Endodermal cell (in vitro differentiated cells): ENCODE measurements around a stretch of chr6.

DNA sequence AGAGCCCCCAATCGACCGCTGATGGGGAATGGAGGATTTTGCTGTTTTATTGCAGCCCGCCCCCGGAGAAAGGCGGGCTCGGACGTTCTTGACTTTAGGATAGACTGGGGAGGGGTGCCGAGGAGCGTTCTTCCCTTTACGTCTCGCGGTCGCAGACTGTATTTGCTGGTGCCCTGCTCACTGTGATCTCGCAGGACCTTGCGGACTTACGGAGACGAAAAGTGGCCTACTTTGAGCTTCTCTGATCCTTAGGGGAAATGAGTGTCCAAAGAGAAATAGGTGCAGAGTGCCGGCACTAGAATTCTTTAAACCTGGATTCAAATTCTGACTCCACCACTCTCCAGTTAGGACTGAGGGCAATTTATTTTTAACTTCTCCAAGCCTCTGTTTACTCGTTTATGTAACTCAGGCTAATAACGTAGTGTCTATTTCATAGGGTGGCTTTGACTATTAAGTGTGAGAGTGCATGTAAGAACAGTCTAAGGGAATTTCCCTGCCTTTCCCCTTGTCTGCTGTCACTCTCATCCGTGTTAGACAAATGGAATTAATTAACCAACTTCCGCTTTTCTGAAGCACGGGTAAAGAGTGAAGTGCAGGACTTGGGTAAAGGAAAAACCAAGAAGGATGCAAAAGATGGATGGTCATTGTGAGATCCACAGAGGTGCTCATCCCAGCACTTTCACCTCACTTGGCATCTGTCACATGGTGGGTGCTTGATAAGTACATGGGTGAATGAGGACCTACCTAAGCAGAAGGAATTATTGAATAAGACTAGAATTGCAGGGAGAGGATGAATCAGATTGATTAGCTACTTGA is 4.2 kb upstream of the ZKSCAN8 start:
- PRO-cap: bidirectional peak, plus-strand start at position 251 of the sequence, minus-strand start at position 106 of the sequence

DNA sequence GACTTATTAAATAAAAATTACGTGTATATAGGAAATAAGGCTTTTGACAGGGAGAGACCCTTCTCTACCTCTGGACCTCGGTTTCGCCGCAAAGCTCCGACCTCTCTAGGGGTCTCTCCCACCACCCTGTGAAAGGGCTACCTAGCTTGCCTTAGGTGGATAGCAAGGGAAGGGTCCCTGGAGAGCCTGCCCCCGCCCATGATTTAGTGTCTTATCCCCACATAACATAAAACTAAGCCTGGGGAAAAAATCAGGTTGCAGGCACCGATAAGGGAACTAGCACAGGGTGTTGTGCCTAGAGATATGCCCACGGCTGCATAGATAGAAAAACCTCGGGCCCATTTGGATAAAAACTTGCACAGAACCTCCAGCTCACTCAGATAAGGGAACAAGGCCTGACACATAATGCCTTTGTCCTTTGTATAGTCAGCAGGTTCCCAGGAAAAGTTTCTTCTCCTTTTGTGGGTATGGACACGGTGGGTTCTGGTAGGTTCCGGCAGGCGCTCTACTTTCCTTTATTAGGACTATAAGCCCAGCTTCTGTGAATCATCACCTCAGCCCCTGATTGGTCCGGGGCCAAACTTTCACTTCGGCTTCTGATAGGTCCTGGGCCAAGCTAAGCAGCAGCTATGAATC is 839 bp downstream of the ZSCAN31 start:
- PRO-cap: bidirectional peak, plus-strand start outside the sequence, minus-strand start at position 507 of the sequence

DNA sequence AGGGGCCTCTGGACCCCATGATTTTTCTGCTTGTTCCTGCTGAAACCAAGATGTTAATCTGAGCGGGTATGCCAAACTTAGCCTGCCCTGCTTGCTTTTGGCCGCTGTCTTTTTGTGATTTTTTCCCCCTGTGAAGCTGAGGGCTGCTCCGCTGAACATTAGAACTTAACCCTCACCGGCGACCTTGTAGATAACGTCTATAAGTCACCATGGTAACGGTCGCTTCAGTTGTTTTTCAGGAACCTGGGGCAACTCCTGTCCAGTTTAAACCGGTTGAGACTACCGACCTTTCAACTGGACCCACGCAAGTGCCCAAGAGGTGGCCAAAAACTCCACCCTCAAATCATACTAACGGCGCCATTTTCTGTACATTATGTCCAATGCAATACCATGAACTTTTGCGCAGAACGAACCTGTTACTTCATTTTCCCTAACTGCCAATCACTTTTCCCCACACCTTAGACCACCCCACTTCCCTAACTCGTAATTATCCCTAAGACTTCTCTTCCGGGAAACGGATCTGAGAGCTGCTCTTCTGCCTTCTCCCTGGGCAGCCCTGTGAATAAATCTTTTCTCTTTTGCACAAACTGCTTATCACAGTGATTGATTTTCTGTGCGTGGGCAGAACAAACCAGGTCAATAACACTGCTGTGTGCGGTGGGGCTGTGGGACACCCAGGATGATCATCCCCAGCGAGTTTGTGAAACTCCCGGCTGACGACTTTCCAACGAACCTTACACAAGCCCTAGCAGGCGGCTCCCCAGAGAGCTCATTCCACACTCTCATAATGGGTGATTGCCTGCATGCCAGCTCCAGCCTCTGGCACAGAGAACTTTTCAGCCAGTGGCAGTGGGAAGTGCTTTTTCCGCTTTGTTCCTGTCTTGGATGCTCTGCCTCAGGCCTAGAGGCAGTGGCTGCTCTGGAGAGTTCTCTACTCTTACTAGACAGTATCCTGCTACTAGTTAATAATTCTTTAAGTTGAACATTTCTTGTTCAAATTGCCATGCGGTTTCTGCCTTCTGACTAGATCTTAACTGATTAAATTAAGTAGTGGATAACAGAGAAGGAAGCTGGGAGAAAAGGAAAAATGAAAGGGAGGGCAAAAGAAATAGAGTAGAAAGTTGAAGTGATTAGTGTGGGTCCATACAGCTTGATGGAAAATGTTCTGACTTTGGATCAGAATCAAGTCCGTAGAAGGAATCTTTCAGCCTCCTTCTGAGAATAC is 28.6 kb downstream of the GPX5 start:
- PRO-cap: no peak

DNA sequence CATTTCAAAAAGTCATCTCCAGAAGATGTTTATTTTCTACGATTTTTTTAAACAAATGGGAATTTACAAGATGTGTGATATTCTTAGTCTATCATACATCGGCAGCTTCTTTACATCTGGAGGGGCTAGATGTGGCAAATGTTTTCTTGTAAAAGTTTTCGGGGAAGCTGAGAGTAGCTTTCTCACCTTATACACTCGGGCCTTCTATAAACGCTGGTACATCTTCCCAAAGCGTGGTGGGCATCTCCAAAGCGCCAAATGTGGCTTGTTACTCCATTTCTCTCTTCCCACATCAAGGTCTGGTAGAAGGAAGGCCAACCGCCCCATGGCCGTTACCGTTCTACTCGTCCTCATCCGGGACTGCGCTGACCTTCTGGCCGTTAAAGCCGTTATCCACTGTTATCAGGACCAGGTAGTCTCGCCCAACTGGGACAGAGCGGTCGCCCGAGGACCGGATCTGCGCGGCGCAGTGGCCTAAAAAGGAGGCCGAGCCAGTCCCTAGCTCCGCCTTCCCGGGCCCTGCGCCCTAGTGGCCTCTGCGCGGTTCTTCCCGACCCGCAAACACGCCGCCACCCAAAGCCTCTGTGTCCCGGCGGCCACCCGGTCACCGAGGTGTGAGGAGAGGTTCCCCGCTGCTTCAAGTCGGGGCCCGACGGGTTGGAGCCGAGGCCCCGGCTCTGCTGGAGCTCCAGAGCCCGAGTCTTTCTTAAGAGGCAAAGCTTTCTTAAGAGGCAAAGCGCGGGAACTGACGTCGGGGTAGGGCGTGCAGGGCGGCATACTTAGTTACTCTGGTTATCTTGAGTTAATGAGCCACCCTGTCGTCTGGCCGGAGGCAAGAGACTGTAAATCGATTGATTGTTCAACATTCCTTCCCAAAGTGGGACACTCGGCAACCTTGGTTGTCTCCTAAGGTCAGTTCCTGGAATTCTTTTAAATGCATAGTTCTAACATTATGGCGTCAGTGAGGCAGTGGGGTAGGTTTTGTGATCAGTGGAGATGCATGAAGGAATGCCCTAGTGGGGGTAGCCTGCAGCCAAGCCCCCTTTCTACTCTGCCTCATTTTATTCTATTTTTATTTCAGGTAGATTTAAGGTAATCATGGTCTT is 29.1 kb upstream of the SCAND3 start:
- PRO-cap: bidirectional peak, plus-strand start at position 734 of the sequence, minus-strand start at position 708 of the sequence; unidirectional peak, minus-strand start at position 790 of the sequence; unidirectional peak, minus-strand start at position 983 of the sequence

DNA sequence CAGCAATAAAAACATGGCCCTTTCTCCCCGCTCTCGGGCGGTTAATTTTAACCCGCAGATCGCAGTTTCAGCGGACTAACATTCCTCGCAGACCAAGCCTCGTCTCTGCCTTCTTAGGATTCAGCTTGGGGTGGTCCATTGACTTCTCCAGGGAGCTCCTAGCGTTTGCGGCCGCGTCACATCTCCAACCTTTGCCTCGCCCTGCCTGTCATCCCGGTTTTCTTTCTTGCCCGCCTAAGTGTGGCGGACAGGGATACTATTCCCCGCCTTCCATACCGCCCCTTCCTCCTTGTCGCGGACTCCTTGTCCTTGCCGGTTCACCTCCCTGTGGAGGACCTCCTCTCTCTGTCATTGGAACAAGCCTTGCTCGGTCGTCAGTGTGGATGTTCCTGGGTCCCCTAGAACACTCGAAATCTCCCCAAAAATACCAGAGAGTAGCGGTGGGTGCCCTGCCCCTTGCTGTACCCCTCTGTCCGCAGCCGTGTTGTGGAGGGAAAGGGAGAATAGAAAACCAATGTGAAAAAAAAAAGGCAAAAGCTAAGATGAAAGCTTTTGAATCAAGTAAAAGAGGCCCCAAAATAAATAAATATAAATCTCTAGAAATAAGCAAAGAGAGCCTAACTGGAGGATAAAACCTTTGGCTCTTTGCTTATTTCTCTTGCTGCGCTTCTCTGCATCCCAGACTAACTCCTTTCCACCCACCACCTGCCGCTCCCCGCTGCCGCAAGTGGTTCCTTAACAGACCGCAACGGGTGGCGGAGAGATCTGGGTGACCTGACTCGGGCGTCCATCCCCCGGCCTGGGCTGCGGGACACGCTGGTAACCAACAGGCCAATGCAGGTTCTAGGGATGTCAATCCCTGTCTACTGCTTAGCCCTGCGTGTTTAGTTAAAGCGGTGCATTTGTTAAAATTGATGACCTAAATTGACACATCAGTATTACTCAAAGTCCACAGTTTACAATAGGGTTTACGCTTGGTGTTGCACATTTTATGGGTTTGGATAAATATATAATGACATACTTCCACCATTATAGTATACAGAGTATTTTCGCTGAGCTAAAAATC is 48.5 kb upstream of the SCAND3 start:
- PRO-cap: bidirectional peak, plus-strand start at position 340 of the sequence, minus-strand start at position 193 of the sequence

GRCh38 chr6:28673570-28674165 is 86.6 kb upstream of the SCAND3 start:
- PRO-cap: unidirectional peak, minus-strand start at chr6:28673870; unidirectional peak, minus-strand start at chr6:28673913

GRCh38 chr6:28720300-28720842 is 133.3 kb upstream of the SCAND3 start:
- PRO-cap: unidirectional peak, plus-strand start at chr6:28720497; unidirectional peak, minus-strand start at chr6:28720710

DNA sequence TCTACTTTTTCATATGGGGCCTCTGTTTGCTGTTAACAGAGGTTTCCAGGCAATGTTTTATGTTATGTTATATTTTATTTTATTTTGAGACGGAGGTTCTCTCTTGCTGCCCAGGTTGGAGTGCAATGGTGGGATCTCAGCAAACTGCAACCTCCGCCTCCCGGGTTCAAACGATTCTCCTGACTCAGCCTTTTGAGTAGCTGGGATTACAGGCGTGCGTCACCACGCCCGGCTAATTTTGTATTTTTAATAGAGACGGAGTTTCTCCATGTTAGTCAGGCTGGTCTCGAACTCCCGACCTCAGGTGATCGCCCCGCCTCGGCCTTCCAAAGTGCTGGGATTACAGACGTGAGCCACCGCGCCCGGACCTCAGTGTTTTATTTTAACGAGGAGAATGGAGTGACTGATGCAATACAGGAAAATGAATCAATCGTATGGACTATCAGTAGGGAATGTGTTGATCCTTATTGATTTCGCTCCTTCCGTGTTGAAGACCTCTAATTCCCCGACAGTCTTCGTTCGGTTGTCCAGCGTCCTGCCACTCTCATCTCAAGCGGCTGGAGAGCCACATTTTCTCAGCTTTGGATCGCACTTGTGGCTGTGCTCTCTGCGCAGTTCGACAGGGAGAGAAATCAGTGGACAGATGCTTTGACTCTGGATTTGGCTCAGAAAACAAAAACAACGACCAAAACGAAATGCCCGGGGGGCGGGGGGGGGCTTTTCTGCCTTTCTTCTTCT is 166.3 kb downstream of the TRIM27 start:
- PRO-cap: bidirectional peak, plus-strand start at position 372 of the sequence, minus-strand start at position 384 of the sequence

GRCh38 chr6:28885285-28885689 is 38.5 kb downstream of the TRIM27 start:
- PRO-cap: no peak

DNA sequence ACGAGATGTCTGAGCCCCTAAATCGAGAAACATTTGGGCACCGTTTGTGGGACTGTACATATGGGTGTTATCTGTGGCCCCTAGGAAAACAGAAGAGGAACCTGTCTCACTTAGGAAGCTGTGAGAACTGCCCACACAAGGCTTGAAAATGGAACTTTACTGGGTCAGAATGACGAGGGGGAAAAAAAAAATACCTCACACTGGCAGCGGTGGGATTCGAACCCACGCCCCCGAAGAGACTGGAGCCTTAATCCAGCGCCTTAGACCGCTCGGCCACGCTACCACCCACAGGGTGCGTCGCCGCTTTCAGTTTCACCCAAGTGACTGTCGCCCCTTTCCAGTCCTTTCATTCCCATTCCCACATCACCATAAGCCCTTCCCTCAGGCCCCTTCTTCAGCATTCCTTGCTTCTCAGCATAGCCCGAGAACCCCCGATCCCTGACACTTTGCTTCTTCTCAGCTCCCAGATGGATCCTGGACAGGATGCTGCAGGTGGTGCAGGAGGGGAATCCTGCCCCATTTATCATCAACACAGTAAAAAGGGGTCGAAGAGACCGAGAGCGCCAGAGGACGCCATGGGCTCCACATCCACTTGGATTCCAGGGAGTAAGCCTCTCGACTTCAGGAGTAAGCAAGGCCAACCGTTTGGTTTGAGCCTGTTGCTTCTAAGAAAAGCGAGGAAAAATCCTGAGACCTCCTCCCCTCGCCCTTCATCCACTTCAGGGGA is 19.8 kb upstream of the TRIM27 start:
- PRO-cap: bidirectional peak, plus-strand start at position 585 of the sequence, minus-strand start at position 287 of the sequence

DNA sequence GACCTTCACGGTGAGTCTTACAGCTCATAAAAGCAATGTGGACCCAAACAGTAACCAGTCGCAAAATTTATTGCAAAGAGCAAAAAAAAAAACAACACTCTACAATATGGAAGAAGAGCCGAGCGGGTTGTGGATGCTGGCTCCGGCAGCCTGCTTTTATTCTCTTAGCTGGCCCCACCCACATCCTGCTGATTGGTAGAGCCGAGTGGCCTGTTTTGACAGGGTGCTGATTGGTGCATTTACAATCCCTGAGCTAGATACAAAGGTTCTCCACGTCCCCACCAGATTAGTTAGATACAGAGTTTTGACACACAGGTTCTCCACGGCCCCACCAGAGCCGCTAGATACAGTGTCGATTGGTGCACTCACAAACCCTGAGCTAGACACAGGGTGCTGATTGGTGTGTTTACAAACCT is 25.4 kb upstream of the TRIM27 start:
- PRO-cap: unidirectional peak, minus-strand start at position 131 of the sequence

- PRO-cap: bidirectional peak, plus-strand start at chr6:28982195, minus-strand start at chr6:28981749
Measured at GRCh38 chr6:28981873-28982536, 23.1 kb downstream of the ZNF311 start.

DNA sequence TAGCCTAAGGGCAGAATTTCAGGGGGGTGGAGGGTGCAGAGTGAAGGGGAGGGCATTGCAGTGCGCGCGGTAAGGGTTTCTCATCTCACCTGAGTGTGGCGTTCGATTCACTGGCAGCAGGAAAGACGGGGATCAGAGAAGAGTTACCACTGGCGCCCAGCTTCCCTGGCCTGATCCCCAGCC is 4.1 kb downstream of the GABBR1 start:
- PRO-cap: no peak

DNA sequence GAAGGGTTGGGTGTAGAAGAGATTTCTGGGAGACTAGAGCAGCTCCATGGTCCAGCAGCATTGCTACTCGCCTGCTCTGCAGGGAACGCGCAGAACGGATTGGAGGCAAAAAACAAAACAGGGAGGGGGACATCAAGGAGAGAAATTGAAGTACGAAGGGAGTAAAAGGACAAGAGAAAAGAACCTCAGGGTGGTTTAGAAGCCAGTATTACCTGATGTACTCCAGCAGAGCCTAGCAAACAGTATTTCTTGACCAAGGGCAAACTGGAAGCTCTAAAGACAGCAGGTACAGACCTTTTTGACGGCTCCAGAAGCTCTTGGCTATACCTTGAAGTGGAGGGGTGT is 615 bp upstream of the GABBR1 start:
- PRO-cap: no peak

DNA sequence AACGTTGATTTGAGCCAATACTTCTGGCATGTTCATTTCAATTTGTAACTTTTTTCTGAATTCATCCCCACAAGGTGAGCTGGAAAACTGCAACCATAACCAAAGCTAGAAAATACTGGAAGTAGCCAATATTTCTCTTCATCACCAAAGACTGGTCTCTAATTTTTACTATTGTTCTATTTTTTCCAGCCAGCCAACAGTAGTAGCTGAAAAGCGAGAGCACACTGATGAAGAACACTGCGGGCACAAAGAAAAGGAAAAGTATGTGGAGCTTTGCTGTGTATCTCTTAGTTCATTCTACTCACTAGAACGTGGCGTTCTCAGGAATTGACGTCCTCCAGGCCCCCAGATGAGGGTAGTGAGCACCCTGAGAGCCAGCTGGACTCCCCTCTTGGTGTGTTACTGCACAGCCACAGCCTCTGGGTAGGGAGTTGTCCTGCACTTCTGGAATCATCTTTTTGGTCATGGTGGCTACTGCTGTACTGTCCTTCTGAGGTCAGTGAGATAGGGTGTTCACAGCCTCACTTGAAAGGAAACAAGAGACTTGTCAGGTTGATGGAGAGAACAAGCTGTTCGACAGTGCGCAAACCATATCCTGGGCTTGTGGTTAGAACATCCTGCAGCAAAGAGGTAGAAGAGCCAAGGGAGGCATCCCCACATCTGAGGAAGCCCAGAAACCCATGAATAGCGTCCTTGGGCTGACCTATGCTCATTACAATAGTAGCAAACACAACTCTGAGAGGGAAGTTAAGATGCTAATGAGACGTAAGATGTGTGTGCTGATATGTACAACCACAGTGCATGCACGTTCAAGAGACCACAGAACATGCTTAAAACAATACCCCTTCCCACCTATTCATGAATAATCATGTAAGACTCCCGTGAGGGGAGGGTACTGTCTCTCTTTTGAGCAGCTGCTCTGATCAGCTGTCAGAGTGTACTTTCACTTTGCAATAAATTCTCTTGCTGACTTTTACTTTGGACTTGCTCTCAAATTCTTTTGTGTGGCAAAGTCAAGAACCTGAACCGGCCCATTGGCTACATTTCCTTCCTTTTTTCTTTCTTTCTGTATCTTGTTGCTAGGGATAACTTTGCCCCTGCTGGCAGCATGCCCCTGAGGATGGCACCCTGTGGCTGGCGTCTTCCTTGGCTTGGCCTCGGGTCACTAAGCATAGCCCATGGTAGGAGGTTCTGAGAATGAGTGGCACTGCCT is 14.6 kb upstream of the HLA-F start:
- PRO-cap: no peak

DNA sequence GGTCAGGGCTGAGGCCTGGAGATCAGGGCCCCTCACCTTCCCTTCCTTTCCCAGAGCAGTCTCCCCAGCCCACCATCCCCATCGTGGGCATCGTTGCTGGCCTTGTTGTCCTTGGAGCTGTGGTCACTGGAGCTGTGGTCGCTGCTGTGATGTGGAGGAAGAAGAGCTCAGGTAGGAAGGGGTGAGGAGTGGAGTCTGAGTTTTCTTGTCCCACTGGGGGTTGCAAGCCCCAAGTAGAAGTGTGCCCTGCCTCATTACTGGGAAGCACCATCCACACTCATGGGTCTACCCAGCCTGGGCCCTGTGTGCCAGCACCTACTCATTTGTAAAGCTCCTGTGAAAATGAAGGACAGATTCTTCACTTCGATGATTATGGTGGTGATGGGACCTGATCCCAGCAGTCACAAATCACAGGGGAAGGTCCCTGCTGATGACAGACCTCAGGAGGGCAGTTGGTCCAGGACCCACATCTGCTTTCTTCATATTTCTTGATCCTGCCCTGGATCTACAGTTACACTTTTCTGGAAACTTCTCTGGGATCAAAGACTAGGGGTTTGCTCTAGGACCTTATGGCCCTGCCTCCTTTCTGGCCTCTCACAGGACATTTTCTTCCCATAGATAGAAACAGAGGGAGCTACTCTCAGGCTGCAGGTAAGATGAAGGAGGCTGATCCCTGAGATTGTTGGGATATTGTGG is 2.3 kb downstream of the HLA-F start:
- PRO-cap: no peak

GRCh38 chr6:29792768-29793142 is 34.9 kb upstream of the HLA-G start:
- PRO-cap: no peak

- PRO-cap: no peak
Measured at GRCh38 chr6:29886265-29886740, 56.0 kb upstream of the HLA-A start.

DNA sequence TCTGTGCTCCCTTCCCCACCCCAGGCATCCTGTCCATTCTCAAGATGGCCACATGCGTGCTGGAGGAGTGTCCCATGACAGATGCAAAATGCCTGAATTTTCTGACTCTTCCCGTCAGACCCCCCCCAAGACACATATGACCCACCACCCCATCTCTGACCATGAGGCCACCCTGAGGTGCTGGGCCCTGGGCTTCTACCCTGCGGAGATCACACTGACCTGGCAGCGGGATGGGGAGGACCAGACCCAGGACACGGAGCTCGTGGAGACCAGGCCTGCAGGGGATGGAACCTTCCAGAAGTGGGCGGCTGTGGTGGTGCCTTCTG is 53.2 kb upstream of the HLA-A start:
- PRO-cap: no peak

DNA sequence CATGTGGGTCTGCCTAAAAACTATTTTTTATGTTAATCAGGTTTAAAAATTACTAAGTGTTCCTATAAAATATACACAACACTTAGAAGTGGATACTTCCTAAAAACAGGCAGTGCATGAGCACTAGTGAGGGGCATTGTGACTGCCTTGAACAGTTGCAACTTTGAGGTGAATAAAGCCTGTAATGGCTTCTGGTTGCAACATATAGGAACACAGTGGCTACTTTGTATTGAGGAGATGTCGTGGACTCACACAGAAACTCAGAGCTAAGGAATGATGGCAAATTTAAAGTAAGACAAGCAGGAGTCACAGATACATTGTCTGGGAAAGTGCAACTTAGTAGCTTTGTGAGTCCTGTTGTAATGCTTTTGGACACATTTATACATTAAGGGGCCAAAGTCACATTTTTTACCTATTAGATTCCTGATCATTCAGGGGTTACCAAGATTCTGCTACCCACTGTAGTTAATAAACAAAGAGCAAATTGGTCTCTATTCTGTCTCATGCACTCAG is 823 bp upstream of the HLA-A start:
- PRO-cap: no peak